ENCODE measurements around a stretch of chr17.

- RRBS, result no CpG with 5 or more reads among the region's 5 CpGs
Observed at GRCh38 chr17:37605511-37606103, 3.6 kb downstream of the SYNRG start.

DNA sequence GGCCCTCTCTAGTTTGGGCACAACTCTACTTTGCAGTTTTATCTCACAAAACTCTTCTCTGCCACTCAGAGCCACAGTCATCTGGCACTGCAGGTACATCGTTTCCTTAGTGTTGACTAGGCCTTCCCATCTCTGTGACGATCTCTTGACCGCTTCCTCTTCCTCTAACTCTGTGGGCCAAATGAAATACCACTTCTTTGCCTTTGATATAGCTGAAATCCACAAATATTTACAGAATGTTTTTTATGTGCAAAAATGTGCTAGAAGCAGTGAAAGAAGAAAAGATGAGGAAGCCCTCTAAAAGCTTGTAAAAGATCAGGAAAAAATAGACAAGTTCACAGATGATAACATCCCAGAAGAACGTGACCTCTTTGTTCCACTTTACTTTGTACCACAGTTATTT is 3.1 kb downstream of the SYNRG start:
- RRBS, result no CpG with 5 or more reads among the region's 4 CpGs

DNA sequence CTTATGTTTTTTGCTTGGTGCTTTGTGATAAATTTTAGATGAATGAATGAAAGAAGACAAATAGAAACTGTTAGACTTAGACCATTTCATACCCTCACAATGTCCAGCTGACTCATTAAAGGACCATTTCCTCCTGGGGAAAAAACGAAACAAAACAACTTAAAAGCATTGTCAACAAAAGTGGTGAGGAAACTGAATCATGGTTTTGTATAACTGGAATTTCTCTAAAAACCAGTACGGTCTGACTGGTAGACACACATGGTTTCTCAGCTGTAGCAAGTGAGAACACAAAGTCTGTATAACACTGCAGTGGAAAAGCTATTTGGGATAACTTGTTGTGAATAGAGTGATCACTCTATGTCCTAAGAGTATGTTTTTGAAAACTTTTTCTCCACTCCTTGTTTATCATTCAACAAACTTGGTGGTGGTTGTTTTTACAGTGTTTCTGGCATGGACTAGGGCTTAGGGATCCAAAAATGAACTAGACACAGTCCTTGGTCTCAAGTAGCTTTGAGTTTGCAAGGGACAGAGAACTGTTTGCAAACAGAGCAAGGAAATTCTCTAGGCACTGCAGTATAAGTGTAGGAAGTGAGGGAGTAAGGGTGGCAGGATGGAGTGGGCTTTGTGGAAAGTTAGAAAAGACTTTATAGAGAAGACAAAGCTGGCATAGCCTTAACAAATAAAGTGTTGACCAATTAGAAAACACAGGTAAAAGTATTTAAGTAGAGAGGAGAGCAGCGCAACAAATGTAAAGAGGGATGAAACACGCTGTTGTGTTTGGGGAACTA is 5.5 kb upstream of the DDX52 start:
- RRBS, result no CpG with 5 or more reads among the region's 4 CpGs

DNA sequence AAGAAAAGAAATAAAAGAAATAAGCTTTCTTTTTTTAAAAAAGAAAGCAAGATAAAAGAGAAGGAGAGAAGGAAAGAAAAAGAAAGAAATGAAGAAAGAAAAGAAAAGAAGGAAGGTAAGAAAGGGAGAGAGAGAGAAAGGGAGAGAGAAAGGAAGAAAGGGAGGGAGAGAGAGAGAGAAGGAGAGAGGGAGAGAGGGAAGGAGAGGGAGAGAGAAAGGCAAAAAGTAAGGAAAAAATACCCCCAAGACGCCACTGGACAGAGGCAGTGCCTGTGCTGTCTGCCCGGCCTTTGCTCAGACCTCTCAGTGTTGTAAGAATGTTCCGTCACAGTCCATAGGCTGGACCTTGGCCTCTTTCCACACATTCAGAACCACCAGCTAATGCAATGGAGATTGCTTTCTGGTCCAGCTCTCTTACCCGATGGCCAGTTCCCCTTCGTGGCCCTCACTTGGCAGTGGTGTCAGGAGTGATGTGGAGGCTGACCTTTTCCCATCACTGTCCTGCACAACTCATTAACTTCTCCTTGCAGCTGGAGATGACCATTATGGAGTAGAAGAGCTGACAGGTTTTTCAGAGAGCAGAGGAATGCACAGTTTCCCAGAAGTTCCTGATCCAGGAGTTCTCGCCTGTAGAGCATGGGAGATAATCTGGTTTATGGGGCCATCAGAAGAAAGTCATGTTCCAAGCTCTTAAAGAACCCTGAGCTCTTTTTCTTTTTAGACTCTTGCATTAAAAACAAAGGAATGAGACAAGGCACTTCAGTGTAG is 14.4 kb upstream of the HNF1B start:
- RRBS, result no CpG with 5 or more reads among the region's 6 CpGs

GRCh38 chr17:37766965-37767286 is 22.1 kb upstream of the HNF1B start:
- RRBS, result no CpG with 5 or more reads among the region's 6 CpGs

- RRBS, result no CpG with 5 or more reads among the region's 21 CpGs
Observed at GRCh38 chr17:38331000-38331424, 12.7 kb downstream of the GPR179 start.

DNA sequence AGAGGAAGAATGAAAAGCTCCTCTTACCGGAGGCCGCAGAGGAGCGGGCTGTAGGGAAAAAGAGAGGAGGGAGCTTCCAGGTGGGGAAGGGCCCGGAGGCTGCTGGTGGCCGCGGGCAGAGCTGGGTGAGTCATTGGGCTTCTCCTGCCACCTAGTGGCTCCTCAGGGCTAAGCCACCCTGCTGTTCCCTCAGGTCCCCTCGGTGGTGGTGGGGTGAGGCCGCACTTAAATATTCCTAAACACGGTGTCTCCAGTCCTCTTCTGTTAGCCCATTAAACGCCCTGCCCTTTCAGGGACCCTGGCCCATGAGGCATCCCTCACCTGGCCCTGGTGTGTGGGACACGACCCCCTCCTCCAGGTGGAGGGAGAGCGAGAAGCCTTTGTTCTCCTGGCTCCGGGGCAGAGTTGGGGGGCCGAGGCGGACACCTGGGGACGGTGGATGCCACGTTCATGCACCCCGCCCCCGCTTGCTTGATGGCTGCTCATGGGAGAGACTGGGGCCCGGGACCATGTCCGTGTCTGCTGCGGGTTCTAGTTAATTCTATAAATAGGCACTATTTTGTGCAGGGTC is 13.4 kb upstream of the ARHGAP23 start:
- RRBS, result no CpG with 5 or more reads among the region's 22 CpGs

DNA sequence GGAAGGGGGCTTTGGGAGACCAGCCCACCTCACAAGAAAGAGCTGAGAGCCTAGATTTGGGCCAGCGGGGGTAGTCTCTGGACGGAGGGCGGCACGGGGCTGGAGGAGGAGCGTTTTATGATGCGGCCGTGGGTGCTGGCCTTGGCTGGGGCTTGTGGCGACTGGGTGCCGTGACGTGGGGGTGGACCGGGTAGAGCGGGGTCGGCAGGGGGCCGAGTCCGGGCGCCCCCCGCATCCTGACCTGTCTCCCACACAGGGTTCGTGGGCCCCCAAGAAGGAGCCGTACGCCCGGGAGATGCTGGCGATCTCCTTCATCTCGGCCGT is 81.4 kb downstream of the ARHGAP23 start:
- RRBS, result no CpG with 5 or more reads among the region's 24 CpGs

- RRBS, result no CpG with 5 or more reads among the region's 8 CpGs
Observed at GRCh38 chr17:38676825-38677387, 2.1 kb upstream of the EPOP start.

GRCh38 chr17:38711779-38712070 is 6.7 kb downstream of the MLLT6 start:
- RRBS, result no CpG with 5 or more reads among the region's 11 CpGs

GRCh38 chr17:38731795-38732275 is 1.7 kb downstream of the CISD3 start:
- RRBS, result no CpG with 5 or more reads among the region's 5 CpGs

GRCh38 chr17:38765436-38766039 is 13.0 kb downstream of the PSMB3 start:
- RRBS, result no CpG with 5 or more reads among the region's 8 CpGs

GRCh38 chr17:38850624-38851201 is 2.8 kb downstream of the RPL23 start:
- RRBS, result no CpG with 5 or more reads among the region's 2 CpGs

DNA sequence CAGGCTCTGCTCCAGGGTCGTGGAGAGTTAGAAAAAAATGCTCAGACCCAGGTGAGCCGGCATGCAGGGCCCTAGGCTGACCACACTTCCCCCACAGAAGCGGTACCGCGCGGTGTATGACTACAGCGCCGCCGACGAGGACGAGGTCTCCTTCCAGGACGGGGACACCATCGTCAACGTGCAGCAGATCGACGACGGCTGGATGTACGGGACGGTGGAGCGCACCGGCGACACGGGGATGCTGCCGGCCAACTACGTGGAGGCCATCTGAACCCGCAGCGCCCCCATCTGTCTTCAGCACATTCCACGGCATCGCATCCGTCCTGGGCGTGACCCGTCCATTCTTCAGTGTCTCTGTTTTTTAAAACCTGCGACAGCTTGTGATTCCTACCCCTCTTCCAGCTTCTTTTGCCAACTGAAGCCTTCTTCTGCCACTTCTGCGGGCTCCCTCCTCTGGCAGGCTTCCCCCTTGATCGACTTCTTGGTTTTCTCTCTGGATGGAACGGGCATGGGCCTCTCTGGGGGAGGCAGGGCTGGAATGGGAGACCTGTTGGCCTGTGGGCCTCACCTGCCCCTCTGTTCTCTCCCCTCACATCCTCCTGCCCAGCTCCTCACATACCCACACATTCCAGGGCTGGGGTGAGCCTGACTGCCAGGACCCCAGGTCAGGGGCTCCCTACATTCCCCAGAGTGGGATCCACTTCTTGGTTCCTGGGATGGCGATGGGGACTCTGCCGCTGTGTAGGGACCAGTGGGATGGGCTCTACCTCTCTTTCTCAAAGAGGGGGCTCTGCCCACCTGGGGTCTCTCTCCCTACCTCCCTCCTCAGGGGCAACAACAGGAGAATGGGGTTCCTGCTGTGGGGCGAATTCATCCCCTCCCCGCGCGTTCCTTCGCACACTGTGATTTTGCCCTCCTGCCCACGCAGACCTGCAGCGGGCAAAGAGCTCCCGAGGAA is 48.4 kb downstream of the FBXO47 start:
- RRBS, result no CpG with 5 or more reads among the region's 46 CpGs

GRCh38 chr17:38921896-38922322 is 45.3 kb downstream of the FBXO47 start:
- RRBS, result no CpG with 5 or more reads among the region's 9 CpGs

DNA sequence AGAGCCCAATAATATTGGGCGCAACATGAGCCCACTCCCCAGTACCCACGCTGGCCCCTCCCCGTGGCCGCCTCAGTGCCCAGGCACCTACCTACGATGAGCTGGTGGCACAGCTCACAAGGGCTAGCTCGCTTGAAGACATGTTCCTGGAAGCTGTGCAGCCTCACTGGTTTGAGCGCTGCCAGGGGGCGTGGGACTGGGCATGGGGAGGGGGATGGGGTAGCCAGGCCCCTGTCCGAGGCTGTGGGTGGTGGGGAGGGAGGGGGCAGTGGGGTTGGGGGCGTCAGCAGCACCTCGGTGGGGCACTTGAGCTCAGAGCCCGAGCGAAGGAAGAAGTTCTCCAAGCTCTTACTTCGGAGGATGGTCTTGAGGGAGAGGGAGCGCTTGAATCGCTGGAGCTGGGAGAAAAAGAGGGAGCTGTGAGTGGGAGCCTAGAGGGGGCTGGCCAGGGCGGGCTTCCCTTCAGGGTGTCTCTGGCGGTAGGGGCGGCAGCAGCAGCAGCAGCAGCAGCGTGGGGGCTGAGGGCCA is 7.9 kb downstream of the STAC2 start:
- RRBS, result no CpG with 5 or more reads among the region's 20 CpGs

GRCh38 chr17:39401708-39403012 is 734 bp upstream of the FBXL20 start:
- RRBS, result 2% methylated on average over 27 of the region's 106 CpGs

DNA sequence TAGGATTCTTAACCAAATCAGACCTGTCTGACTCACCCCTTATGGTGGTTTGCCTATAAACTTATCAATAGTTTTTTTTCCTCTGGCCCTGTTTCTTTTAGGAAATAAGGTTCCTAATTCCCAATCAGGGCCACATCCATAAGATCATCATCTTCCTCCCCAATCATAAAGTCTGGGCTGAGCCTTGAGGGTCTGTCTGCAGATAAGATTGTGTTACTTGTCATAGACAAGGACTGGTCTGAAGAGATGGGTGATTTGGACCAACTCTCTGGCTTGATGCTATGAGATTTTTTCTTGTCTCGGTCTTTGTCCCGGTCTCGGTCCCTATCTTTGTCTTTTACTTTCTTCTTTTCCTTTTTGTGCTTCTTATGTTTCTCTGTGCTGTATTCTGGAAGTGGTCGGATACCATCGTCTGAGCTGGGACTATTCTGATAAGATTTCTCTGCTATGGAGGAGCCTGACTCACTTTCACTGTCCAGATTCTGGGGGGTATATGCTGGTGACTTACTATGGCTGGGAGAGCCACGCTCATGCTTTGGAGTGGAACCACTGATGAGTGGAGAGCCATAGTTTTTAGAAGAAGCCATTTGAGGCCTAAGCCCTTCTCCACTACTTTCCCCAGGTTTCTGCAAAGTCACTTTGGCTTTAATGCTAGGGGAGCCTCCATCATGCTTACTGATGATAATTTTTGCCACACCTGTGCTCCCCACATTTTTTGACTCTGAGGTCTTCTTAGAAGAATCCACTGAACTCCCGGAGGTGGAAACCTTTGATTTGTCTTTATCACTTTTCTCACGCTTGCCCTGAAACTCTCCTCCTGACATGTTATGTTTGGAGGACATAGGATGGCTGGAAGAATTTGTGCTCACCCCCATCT is 6.2 kb upstream of the FBXL20 start:
- RRBS, result no CpG with 5 or more reads among the region's 8 CpGs

- RRBS, result no CpG with 5 or more reads among the region's 9 CpGs
Observed at GRCh38 chr17:39517101-39517697, 55.9 kb downstream of the CDK12 start.

GRCh38 chr17:39535164-39536176 is 72.2 kb downstream of the NEUROD2 start:
- RRBS, result no CpG with 5 or more reads among the region's 3 CpGs

Data from Jurkat, Clone E6-1 (cell line).